Heart (tissue), 3 donors: Measurements from ENCODE around the genes TGFB1 and CEACAM7.

DNA sequence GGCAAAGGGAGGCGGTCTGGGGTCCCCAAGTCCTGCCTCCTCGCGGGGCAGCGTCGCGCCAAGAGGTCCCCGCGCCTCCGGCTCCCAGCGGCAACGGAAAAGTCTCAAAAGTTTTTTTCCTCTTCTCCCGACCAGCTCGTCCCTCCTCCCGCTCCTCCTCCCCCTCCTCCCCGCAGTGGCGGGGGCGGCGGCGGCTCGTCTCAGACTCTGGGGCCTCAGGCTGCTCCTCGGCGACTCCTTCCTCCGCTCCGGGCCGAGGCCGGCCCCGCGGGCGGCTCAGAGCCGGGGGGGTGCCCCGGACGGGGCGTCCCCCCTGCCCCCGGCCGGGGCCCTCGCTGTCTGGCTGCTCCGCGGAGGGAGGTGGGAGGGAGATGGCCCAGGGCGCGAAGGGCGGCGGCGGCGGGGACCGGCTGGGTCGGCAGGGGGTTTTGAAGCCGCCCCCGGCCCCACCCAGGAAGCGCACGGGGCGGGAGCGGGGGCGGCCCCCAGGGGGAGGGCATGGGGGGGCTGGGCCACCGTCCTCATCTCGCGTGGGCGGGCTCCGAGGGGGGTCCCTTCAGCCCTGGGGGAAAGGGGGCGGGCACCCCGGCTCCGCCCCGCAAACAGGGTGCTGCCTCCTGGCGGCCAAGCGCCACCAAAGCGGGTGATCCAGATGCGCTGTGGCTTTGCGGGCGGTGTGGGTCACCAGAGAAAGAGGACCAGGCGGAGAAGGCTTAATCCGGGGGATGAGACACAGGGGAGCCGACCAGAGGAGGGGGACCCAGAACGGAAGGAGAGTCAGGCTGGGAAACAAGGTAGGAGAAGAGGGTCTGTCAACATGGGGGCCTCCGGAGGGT, at the start of gene TGFB1:
TSS of gene TGFB1 (minus strand) at position 401 of the 836 bp plus-strand sequence.
- RAMPAGE, long total RNA, 2 experiments: no peak in any of the 2 experiments

GRCh38 chr19:41420329-41421164, 6.6 kb downstream of the B3GNT8 start:
- RAMPAGE, long total RNA, 2 experiments: no peak in any of the 2 experiments

- RAMPAGE, long total RNA, 2 experiments: no peak in any of the 2 experiments
These were observed 54.7 kb upstream of the CEACAM21 start for GRCh38 chr19:41521170-41521841.

GRCh38 chr19:41548785-41549589, 27.0 kb upstream of the CEACAM21 start:
- RAMPAGE, long total RNA, 2 experiments: no peak in any of the 2 experiments

GRCh38 chr19:41687938-41688688, at the start of gene CEACAM7:
Gene CEACAM7, minus strand, starts transcription at chr19:41688270.
- RAMPAGE, long total RNA, 2 experiments: no peak in any of the 2 experiments

GRCh38 chr19:41714240-41714920, 6.0 kb downstream of the CEACAM5 start:
- RAMPAGE, long total RNA, 2 experiments: no peak in any of the 2 experiments

DNA sequence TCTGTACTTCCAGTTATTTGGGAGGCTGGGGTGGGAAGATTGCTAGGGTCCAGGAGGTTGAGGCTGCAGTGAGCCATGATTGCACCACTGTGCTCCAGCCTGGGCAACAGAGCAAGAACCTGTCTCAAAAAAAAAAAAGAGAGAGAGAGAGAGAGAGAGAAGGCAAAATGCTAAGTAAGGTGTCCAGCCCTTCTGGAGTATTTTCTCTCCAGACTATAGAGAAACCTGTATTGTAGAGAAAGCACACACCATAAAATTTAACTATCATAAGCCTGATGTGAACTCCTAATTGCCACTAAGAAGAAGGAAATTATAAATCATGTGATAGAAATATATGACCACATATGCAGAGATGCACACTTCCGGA, 10.8 kb upstream of the CEACAM6 start:
- RAMPAGE, long total RNA, 2 experiments: no peak in any of the 2 experiments

DNA sequence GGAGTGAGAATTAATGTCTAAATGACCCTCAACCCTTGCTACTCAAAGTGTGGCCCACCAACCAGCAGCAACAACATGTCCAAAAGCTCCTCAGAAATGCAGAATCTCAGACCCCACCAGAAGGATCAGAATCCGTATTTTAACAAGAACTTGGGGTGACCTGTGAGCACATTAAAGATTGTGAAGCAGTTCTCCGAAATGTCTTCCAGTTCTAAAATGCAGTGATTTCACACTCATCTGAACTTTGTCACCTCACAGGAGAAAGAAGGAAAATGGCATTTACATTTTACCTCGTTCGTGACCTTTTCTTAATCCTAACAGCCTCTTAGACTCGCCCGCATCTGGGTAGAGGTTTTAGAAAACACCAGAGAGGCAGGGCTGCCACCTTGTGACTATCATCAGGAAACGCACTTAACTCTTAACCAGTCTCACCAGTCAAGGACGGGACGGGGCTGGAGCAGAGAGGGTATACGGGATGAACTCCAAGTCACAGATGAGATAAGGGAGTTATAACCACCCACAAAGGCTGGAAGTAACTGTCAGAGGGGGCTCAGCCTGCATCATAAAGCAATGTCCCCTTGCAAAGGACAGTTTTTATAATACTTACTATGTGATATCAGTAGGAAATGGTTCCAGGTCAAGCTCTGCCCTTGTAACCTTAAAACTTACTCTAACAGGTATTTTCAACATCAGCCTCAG, 8.8 kb upstream of the CEACAM6 start:
- RAMPAGE, long total RNA, 2 experiments: no peak in any of the 2 experiments

- RAMPAGE, long total RNA, 2 experiments: no peak in any of the 2 experiments
These were observed 3.9 kb upstream of the CEACAM3 start for GRCh38 chr19:41792269-41793023.

GRCh38 chr19:41887332-41887774, 4.4 kb downstream of the ARHGEF1 start:
- RAMPAGE, long total RNA, 2 experiments: no peak in any of the 2 experiments

DNA sequence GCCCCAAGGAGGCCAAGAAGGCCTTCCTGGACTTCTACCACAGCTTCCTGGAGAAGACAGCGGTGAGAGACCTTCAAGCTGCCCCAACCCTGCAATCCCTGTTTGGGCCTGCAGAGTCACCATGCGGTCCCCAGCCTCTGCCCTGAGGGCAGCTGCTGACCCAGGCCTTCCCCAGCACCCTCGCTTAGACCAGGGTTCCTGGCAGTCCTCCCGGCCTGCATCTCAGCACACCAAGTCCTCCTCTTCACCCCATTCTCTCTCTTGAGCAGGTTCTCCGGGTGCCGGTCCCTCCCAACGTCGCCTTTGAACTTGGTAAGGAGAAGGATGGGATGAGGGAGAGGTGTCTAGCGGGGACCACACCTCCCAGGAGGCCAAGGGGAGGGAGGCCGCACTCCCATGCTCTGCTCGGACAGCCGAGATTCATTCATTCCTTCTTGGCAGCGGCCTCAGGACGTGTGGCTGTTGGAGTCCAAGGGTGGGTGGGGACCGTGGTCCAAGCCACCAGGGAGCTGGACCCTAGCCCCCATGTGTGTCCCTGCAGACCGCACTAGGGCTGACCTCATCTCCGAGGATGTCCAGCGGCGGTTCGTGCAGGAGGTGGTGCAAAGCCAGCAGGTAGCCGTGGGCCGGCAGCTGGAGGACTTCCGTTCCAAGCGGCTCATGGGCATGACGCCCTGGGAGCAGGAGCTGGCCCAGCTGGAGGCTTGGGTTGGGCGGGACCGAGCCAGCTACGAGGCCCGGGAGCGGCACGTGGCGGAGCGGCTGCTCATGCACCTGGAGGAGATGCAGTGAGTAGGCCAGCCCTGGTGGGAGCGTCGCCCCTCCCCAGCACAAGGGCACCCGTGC, 9.3 kb downstream of the ARHGEF1 start:
- RAMPAGE, long total RNA, 2 experiments: no peak in any of the 2 experiments

DNA sequence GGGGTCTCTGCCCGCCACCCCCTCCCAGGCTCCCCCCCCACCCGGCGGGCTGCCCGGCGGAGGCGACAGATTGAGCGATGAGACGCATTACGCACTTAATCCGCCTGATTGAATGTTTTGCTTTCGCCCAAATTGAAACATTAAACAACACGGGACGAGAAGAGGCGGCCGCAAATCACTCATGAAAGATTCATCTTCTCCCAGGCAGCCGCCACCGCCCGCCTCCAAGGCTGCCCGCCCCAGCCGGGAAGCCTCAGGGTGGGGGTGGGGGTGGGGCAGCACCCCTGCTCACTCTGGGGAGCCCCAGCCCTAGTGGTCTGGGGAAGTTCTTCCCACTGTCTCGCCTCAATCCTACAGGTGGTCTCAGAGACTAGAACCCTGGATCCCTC, 7.6 kb upstream of the ERFL start:
- RAMPAGE, long total RNA, 2 experiments: no peak in any of the 2 experiments

DNA sequence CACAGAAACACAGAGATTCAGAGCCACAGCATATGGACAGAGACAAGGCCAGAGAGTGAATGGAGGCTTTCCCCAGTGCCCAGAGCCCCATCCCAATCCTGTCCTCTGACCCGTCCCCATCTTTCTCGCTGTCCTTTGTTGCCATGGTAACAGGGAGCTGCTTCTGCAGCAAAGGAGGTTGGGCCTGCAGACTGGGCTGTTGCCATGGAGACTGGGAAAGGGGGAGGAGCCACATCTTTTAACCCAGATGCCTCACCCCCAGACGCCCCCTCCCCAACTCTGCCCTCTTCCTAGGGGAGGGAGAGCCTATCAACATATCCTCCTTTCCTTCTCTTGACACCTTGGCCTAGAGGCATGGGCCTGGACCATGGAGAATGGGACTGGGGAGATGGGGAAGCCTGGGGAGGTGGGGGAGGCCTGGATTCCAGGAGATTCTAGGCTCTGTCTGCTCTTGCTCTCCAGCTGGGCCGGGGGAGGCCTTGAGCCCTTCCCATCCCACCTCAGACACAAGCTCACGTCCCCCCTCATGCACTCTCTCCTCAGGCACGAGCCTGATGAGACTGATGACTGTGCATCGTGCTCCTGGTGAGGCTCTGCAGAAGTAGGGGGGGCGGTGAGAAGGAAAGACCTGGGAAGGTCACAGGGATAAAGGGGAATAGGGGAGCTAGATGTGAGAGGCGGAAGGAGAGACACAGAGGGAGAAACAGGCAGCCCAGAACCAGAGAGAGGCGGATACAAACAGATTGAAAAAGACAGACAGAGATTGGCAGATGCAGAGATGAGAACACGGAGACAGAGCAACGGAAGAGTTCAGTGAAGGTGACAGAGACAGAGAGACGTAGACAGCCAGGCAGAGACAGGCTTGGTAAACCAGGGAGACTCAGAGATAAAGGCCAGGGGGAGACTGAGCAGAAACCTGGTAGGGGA, 2.2 kb upstream of the ATP1A3 start:
- RAMPAGE, long total RNA, 2 experiments: no peak in any of the 2 experiments

DNA sequence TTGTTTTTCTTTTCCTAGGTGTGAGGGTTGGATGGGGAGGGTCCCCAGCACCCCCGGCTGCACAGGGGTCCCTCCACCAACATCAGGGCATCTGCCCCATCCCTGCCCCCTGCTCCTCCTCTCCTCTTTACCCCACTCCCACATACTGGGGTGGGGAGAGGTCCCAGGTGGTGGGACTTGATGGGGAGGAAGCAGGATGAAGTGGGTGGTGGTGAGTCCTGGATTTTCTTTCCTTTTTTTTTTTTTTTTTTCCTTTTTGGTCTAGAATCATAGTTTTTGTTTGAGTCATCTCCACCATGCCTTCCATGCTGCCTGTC, 12.3 kb downstream of the ZNF574 start:
- RAMPAGE, long total RNA, 2 experiments: no peak in any of the 2 experiments

GRCh38 chr19:42096216-42096678, 20.3 kb downstream of the ZNF574 start:
- RAMPAGE, long total RNA, 2 experiments: no peak in any of the 2 experiments

DNA sequence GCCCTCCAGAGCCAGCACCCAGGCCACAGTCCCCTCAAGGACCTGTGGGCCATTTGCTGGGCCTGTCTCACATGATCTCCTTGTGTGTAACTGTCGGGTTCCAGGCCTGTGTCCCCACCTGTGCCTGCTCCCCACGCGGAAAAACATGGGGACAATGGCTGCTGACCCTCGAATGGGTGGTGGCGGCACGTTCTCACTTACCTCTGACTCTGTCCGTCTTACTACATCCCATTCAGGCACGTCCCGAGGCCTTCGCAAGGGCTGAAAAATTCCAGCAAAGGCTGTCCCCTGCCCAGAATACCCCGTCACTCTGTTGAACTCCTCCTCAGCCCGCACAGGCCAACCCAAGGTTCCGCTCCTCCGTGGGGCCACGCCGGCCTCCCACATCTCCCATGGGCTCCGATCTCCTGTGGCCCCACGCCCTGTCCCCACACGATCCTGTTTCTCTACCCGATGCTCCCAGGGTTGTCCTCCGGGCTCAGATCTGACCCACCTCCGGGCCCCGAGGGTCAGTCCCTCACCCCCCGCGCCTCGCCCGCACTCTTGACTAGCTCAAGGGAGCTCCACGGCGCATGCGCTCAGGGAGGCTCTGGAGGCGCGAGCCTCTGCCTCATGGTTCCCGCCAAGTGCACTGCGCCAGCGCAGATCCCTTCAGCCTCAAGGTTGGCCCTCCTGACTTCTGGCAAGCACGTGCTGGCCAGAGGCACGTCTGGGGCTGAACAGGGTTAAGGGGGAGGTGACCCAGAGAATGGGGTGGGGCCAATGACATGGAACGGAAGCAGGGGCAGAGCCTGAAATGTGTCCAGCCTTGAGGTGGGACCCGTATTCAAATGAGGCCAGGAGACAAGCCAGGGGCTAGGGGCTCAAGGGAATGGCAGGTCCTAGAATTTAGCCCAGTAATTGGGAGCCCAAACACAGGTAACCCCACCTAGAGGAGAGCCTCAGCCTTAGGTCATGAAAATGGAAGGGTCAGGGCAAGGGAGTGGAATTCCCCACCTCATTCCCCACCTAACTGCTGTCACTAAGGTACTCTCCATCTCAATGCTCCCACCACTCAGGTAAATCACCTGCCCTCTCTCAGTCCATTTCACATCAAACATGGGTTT, 20.9 kb downstream of the DEDD2 start:
- RAMPAGE, long total RNA, 2 experiments: no peak in any of the 2 experiments

DNA sequence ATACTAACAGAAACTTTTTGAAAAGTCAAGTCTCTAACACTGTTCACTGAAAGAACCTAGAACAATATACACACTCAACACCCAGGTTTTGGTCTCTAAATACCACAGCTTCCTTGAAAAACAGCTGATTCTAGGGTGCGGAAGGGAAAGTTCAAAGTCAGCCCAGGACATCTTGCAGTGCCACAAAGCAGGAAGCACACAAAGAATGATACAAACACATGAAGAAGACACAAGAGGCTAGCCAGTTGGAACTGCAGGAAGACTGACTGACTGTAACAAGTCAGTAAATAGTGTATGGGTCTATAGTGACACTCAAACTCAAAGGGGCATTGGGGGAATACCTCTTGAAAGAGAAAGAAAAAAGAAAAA, 4.6 kb downstream of the DEDD2 start:
- RAMPAGE, long total RNA, 2 experiments: no peak in any of the 2 experiments

GRCh38 chr19:42216371-42216800, 1.1 kb downstream of the DEDD2 start:
- RAMPAGE, long total RNA, 2 experiments: no peak in any of the 2 experiments

GRCh38 chr19:42288821-42289540, 13.0 kb upstream of the PRR19 start:
- RAMPAGE, long total RNA, 2 experiments: no peak in any of the 2 experiments

- RAMPAGE, long total RNA, 2 experiments: no peak in any of the 2 experiments
These were observed 695 bp downstream of the MEGF8 start for GRCh38 chr19:42326016-42326643.